Thoracic aorta endothelial cell (primary cell): ENCODE measurements around the genes METTL9 and HS3ST2.

- CAGE, long polyA plus RNA = no peak
Measured at GRCh38 chr16:19753701-19755008, 36.1 kb downstream of the IQCK start.

DNA sequence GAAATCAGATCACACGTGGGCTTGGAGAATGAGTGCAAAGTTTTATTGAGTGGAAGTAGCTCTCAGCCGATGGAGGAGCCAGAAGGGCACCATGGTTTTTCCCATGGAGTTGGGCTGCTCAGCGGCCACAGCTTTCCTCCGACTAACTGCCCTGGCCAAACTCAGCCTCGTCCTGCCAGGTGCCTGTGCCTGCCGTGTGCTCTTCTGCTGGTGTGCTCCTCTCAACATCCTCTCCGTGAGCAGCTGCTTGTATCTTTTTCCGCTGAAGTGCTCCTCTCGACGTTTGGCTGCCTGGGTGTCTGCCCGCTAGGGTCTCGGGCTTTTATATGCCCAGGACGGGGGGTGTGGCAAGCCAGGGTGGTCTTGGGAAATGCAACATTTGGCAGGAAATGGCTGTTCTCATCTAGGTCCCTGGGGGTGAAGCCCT lies 49.3 kb downstream of the IQCK start:
- CAGE, long polyA plus RNA = no peak

DNA sequence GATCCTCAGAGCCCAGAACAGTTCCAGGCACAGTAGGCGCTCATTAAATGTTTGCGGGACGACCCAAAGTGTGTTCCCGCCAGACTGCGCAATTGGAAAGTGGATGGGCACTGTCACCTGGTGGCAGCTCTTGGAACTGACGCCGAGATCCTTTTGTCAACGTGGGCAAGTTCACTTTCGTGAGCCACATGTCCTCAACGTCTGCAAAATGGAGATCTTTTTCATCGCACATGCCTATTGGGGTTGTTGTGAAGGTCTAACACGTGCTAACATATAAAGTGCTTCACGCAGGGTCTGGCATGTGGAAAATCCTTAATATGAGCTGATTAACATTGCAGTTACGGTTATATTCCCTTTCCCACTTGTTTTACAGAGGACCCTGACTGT lies 1.7 kb upstream of the GPRC5B start:
- CAGE, long polyA plus RNA = no peak

DNA sequence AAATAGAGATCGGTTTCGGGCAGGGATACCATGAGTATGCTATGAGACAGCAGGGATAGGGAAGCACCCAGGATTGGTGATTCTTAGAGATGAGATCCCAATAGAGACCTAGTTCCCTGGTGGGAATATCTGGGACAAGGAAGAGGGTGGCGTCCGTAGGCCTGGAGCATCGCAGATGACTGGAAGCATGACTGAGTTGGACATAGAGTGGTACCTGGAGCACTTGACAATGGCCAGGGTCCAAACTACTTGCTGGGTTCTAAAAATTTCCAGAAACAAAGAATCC lies 259 bp downstream of the GP2 start:
- CAGE, long polyA plus RNA = no peak

DNA sequence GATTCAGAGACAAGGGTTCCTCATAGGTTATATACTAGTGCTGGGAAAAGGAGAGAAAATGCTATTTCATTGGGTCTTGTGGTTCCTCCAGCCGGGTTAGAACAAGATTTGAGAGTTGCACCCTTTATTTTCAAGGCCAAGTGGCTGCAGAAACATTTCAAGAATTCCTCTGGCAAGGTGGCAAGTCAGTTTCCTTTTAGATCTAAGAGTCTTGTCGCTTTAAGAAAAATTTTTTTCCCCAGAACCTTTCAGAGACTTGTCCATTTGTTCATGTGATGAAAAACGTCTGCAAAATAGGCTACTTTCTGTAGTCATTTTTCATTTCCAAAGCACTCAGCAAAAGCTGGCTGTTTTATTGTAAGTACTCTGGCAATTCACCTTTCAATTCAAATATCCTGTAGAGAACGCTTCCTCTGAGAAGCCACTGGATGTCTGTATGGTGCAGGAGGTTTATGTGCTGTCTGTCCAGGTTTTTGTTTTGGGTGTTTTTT lies 6.7 kb downstream of the THUMPD1 start:
- CAGE, long polyA plus RNA = no peak

DNA sequence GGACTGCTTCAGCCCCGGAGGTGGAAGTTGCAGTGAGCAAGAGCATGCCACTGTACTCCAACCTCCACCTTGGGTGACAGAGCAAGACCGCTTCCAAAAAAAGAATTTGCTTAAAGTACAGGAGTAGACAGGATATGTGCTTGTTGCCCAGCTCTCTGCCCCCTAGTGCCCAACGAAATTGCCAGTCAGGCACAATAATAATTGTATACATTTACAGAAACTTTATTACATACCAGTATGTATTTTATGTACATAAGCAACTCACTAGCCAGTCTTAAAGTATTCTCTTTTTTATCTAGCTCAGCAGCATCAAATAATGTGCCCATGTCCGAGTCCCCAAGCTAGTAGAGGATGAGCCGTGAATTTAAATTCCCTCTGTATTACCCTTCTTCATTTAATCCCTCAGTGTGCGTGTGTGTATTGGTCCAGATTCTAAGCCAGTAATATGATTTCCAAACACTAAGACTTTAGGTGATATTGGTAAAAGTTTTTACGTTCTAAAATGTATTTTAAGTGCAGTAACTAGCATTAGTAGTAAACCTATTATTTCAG lies 1.2 kb downstream of the THUMPD1 start:
- CAGE, long polyA plus RNA = no peak

DNA sequence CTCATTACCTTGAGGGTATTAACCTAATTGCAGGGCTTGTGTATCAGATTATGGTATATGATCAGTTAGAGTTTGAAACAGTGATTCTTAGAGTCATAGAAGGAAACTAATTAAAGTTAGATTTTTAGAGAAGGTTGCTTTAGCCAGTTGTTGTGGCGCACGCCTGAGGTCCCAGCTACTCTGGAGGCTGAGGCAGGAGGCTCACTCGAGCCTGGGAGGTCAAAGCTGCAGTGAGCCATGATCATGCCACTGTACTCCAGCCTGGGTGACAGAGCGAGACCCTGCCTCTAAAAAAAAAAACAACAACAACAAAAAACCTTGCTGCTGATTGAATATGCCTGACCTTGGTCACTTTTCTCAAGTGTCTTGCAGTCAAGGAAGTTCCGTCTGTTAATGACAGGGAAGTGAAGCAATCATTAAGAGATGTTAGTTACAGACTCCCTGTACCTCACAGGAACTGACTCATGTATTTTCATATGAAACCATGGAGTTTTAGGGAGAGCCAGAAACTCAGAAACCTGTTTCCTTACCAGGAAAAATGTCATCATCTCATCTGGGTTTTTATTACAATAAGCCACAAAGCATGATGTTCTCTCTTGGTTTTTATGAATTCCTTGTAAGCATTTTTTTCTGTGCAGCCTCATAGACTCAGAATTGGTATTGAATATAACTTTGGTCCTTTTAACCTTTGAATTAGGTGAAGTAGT lies 10.1 kb downstream of the LYRM1 start:
- CAGE, long polyA plus RNA = no peak

GRCh38 chr16:21033506-21034168 lies 117.0 kb downstream of the DNAH3 start:
- CAGE, long polyA plus RNA = no peak

- CAGE, long polyA plus RNA = no peak
Measured at GRCh38 chr16:21048612-21048811, 102.1 kb downstream of the DNAH3 start.

GRCh38 chr16:21300228-21301213 lies 22.4 kb upstream of the CRYM start:
- CAGE, long polyA plus RNA = no peak

GRCh38 chr16:21404621-21405047 lies 126.5 kb upstream of the CRYM start:
- CAGE, long polyA plus RNA = no peak

DNA sequence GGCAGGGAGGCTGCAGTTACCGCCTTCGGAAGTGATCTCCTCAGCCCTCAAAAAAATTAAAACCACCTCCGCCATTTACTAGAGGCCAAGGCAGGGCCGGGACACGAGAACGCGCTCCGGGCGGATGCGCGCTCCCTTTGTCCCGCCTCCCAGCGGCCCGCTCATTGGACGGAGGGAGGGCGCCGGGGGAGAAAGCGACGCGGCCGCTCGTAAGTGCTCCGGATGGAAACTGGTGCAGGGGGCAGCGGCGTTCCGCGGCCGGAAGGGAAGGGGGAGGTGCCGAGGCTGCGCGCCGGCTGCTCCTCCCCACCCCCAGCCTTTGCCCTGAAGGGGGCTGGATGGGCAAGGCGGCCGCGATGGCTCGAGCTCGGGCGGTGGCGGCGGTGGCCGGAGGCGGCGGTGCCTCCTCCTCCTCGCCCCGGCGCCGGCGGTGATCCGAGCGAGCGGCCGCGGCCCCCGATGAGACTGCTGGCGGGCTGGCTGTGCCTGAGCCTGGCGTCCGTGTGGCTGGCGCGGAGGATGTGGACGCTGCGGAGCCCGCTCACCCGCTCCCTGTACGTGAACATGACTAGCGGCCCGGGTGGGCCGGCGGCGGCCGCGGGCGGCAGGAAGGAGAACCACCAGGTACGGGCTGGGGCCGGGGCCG lies at the start of gene METTL9:
METTL9 (plus strand) TSS at position 303 of the 646 bp plus-strand sequence.
- CAGE, long polyA plus RNA = no peak

DNA sequence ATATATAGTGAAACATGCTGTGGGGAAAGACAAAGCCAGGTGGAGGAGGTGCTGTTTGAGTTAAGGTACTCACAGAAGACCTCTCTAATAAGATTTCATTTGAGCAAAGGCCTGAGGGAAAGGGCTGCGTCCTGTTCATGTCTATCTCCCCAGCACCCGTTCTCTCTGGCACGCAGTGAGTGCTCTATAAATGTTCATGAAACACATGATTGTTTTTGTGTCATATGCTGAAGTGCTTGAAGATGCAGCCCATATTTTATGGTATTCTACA lies 942 bp downstream of the VWA3A start:
- CAGE, long polyA plus RNA = no peak

- CAGE, long polyA plus RNA = no peak
Measured at GRCh38 chr16:22216385-22217091, 10.5 kb downstream of the EEF2K start.

DNA sequence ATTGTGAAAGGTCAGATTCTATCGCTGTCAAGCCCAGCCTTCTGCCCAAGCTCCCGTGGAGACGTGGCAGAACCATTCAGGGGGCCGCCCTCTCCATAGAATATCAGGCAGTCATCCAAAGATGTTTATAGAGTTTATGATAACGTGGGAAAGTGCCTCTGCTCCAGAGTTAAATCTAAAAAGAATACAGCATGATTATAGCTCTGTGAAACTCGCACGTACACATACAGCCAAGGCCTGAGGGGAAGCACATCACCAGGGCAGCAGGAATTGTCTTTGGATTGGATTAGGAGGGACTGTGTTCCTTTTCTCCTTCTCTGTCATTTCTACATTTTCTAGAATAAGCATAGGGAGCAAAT lies 26.9 kb downstream of the EEF2K start:
- CAGE, long polyA plus RNA = no peak

DNA sequence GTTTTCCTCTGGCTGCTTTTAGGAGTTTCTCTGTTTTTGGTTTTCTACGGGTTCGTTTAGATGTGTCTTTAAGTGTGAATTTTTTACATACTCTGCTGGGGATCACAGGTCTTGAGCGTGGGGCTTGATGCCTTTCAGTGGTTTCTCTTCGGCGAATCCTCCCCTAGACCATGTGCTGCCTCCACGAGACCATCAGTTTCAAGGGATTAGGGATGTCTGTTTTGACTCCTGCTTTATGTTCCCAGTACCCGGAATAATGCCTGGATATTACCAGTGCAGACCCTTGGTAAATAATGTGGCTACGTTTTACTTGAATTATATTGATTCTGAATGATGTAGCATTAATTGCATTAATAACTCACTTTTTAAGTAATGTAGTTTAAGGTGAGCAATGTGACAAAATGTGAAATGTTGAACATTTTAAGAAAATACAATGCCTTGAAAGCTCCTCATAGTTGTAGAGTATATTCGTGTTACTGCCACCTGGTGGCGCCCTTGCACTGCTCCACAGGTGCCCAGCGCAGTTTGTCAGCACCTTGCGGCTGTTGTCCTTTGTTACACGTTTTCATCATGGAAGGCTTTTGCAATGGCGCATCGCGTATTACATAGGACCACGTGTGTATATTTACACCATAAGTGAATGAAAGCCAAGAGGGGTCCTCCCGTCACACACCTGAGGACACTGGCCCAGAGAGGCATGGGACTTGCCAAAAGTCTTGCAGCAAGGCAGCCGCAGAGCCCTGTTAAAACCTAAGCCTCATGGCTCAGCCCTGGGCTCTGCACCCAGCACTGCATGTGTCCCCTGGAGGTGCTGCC lies 23.9 kb downstream of the POLR3E start:
- CAGE, long polyA plus RNA = no peak

- CAGE, long polyA plus RNA = no peak
Measured at GRCh38 chr16:22635151-22635843, 124.6 kb downstream of the NPIPB5 start.

- CAGE, long polyA plus RNA = no peak
Measured at GRCh38 chr16:22673489-22673854, 140.5 kb upstream of the HS3ST2 start.

GRCh38 chr16:22813172-22814507 lies at the start of gene HS3ST2:
TSS of gene HS3ST2 (plus strand) at chr16:22814162.
- CAGE, long polyA plus RNA = no peak

DNA sequence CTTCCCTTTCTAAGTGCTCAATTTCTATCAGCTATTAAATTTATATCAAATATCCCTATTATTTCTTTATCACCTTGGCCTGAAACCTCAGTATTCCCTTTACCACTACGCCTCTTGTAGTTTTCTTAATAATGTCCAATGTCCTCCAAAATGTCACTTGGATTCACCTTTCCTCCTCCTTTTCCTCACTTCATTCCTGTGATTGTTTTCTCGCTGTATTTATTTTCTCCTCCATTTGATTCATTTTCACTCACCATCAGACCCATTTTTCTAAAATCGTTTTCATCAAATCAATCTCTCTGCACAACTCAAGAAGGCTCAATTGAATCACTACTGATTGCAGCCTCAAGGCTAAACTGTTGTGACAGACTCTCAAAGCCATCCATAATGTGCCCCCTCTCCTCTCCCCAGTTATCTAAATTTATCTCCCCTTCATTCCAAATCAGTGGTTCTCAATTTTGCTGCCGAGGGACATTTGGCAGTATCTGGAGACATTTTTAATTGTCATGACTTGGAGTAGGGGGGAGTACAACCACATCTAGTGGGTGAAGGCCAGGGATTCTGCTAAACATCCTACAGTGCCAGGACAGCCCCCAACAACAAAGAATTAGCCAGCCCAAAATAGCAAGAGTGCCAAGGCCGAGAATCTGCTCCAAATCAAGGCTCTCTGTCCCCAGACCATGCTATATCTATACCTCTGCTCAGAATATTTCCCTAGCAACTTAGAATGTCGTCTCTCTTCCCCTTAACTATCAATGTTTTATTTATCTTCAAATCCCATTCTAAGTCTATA lies 9.2 kb downstream of the USP31 start:
- CAGE, long polyA plus RNA = no peak